Hematopoietic multipotent progenitor cell (in vitro differentiated cells): Measurements from ENCODE around the genes FAM171A1 and ST8SIA6.

GRCh38 chr10:14585236-14585819, 189.4 kb downstream of the FAM107B start:
- CAGE, long polyA plus RNA, result no peak

GRCh38 chr10:14839323-14839915, 1.3 kb downstream of the HSPA14 start:
- CAGE, long polyA plus RNA, result no peak

DNA sequence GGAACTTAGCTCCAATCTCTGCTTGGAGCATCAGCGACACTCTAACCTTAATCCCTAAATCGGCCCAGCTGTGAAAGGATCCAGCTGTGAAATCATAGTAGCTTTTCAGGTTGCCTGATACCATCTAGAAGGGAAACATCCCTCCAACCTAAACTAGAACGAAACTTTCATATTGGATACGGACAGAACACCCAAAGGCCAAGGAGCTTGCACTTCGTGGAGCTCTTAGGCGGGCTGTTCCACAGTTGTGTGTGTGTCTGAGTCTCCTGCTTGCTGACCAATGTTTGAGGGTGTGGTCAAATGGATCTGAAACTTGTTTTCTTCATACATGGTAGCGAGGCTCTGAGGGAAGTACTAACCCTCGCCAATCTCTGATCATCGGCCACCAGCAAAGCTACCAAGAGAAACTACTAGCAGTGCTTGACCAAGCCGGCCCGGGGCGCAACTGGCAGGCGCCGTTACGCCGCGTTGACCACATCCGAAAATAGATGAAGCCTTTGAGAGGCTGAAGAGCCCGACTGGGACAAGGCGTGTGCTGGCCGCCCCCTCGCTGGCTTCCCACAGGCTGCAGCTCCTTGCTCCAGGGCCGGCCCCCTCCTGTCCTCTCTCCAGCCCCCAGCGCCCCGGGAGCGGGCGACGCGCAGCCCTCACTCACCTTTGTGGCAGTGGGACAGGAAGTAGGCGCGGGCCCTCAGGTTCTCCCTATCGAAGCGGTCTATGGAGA, 487 bp downstream of the DCLRE1C start:
- CAGE, long polyA plus RNA, result no peak

- CAGE, long polyA plus RNA, result no peak
Measured at GRCh38 chr10:15370946-15371919, at the start of gene FAM171A1. Gene FAM171A1 (minus strand): TSS chr10:15371289.

- CAGE, long polyA plus RNA, result no peak
Measured at GRCh38 chr10:16436284-16436876, 430 bp upstream of the PTER start.

DNA sequence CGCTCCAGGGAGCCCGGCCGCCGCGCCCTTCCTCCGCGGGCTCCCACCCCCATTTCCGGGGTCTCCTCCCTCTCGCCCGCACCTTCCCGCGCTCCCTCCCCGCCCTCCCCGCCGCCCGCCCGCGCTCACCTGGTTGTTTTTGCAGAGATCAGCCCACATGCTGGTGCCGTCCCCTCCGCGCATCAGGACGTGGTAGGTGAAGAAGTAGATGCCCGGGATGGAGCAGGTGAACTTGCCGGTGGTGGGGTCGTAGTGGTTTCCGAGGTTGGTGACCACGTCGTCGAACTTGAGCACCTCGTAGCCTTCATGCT, 1.4 kb downstream of the C1QL3 start:
- CAGE, long polyA plus RNA, result no peak

GRCh38 chr10:16816699-16817261, 444 bp downstream of the RSU1 start:
- CAGE, long polyA plus RNA, result no peak

- CAGE, long polyA plus RNA, result no peak
Measured at GRCh38 chr10:16891796-16892403, 74.7 kb upstream of the RSU1 start.

DNA sequence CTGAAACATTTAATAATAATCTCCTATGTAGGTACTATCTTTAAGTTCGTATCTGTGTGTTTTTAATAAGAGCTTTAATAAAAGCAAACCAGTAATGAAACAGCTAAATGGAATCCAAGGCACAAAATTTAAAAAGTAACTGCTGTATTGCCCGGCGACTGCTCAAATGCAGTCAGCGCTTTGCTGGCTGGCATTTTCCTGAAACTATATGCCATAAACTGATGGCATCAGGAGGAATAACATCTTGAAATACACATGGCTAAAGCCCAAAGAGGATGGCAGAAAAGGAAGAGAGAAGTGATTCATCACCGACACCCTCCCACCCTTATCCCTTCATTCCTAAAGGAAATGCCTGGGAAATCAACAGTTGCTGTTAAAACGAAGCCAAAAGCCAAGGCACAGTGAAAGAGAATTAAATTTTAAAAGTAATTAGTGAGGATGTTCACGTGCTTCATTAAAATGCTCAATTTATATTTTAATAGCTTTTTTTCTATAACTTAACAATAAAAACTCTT, 133.0 kb downstream of the CUBN start:
- CAGE, long polyA plus RNA, result no peak

- CAGE, long polyA plus RNA, result no peak
Measured at GRCh38 chr10:17001802-17002815, 127.5 kb downstream of the CUBN start.

GRCh38 chr10:17022448-17023255, 107.0 kb downstream of the CUBN start:
- CAGE, long polyA plus RNA, result no peak

DNA sequence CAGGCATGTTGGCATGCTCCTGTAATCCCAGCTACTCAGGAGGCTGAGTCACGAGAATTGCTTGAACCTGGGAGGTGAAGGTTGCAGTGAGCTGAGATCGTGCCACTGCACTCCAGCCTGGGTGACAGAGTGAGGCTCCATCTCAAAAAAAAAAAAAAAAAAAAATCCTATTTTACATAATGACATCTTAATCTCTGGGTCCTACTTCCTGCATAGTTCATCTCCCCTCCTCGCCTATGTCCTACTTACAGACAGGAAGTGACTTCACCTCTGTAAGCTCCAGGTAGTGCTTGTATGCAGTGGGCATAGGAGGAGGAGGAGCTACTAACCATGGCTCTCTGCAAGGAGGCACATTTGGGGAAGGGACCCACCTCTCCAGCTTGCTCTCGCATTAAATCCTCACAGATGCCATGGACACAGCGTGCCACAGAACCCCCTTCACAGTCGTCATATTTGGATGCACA, 14.5 kb downstream of the CUBN start:
- CAGE, long polyA plus RNA, result no peak

GRCh38 chr10:17175503-17176053, 25.9 kb downstream of the TRDMT1 start:
- CAGE, long polyA plus RNA, result no peak

DNA sequence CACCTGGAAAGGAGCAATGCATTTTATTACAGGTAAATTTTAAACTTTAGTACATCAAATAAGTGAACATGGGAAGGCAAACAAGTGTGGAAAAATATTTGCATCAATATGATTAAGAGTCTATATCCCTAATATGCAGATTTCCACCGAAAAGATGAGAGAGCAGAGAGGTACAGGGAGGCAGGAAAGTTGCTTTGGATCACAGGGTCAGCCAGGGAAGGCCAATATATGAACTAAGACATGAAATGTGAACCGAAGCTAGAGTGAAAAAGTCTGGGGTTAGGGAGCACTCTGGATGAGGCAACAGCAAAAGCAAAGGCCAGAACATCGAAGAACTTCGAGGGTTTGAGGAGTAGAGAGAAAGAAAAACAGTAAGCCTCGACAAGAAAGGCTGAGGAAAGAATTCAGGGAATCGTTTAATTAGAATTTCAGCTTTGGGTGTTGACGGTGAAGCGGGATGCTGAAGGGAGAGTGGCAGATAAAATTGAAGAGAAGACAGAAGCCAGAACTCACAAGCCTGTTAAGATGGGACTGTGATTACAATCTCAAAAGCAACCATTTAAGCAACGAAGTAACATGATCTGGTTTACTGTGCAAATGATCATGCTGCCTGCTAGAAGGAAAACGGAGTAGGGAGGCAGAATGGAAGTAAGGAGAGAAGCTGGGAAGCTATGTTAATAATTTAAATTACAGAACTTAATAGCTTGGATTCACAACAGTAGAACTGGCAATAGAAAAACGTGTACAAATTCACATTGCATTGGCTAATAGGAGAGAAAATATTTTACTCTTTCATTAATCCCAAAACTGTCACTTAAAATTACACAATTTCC, 2.1 kb downstream of the TRDMT1 start:
- CAGE, long polyA plus RNA, result no peak

DNA sequence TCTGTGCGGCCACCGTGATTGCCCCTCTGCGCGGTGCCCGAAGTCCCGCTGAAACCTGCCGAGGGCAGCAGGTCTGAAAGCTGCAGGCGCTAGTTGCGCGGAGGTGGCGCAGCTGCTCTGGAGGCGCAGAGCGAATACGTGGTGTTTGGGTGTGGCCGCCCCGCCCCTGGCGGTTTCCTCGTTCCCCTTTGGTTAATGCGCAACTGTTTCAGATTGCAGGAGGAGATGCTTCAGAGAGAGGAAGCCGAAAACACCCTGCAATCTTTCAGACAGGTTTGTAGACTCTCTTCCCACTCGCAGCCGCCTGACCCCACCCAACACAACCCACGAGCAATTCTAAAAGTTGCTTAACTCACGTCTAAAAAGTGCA, 2.4 kb downstream of the VIM start:
- CAGE, long polyA plus RNA, result no peak

DNA sequence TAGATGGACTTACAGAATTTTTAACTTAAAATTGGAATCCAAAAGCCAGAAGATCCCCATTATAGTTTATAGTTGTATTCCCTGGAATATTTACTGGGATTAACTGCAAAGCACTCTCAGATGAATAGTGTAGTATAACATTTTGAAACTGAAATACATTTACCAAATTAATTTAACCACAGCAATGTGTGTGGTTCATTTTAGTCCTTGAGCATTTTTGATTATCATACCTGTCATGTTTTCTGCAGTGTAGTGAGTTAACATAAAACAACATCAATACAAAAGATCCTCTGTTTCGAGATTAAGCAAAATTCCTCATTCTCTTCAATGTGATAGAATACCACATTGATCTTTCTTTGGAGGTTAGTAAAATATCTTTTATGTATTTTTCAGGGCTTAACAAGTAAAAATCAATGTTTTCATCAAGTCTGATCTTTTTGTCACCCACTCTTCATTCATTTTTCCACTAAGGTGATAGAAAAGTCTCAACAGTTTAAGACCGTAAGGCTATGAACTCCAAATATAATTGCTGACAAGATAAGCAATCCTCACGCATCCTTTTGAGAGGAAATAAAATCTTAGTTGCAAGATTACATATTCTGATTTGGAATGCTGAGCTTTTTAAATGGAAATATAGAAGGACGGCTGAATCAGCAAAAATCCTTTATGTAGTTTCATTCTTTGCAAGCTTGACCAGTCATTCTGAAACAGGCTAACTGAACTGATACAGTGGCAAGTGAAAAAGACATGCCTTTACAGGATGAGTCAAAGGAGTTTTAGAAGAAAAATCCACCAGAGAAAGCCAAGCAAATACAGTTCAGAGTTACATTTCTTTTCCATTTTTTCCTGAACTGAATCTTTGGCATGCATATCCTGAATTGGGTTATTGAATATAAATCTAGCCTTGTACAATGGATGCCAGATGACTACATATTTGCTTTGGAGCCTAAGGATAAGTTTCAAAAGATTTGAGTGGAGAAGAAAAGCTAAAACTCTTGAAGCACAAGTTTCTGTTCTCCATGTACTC, 4.1 kb downstream of the VIM start:
- CAGE, long polyA plus RNA, result no peak

DNA sequence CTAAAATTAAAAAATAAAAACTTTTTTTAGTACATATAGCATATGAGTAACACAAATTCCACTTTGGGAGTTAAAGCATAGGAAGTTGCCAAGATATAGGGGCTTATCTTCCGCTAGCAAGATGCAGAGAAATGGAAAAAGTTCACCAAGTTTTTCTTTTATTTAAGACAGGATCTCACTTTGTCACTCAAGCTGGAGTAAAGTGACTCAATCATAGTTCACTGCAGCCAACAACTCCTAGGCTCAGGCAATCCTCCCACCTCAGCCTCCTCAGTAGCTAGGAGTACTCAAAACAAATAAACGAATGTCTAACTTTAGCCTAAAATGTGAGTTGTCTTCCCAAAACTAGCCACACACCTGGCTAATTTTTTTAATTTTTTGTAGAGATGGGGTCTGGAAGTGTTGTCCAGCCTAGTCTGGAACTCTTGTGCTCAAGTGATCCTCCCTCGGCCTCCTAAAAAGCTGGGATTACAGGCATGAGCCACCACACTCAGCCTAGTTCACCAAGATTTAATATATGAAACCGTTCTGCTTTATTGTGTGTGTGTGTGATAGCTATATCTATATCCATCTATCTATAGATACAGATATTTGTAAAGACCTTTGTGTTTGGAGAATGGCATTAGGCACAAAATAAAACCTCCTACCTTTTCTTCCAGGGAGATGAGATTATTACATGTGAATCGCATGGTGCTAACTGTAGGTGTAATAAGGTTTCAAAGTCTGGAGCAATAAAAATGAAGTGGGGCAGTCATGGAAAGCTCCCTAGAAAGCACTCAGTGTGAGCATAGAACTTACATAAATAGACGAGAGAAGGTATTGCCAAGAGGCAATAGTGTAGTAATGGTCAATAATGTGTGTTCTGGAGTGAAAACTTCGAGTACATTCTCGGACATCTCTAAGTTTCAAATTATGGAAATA, 10.1 kb downstream of the VIM start:
- CAGE, long polyA plus RNA, result no peak

DNA sequence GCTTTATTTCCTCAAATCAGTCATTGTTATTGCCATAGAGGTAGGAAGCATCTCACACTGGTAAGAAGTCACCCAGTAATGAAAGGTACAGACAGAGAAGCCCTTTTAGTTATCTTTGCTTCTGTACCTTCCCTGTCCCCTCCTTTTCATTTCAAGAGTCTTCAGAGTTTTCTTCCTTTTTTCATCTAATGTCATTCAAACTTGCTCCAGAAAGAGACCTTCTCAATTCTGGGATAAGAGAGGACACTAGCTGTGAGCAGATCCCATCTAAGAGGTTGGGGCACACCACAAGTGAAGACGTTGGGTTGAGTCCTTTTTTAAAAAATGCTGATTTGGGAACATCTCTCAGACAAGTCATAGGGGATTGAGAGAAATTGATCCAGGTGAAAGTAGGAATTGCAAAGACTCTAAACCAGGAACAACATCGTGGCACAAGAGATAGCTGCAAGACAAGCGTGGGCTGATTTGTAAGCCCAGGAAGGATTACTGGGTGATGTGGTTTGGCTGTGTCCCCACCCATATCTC, 59.9 kb downstream of the ST8SIA6 start:
- CAGE, long polyA plus RNA, result no peak

- CAGE, long polyA plus RNA, result start-site peak on the plus strand at chr10:17454176-17454180, 73 reads; start-site peak on the minus strand at chr10:17454340-17454355, 24 reads; start-site peak on the minus strand at chr10:17454591-17454658, 190 reads; start-site peak on the minus strand at chr10:17454743-17454893, 29 reads
Measured at GRCh38 chr10:17453918-17454994, at the start of gene ST8SIA6. Gene ST8SIA6 (minus strand): TSS chr10:17454595.

- CAGE, long polyA plus RNA, result no peak
Measured at GRCh38 chr10:17687770-17688398, 43.9 kb downstream of the STAM start.